ENCODE results near the genes KCNK7, FIBP, TSGA10IP, CST6, PACS1 and CNIH2.

DNA sequence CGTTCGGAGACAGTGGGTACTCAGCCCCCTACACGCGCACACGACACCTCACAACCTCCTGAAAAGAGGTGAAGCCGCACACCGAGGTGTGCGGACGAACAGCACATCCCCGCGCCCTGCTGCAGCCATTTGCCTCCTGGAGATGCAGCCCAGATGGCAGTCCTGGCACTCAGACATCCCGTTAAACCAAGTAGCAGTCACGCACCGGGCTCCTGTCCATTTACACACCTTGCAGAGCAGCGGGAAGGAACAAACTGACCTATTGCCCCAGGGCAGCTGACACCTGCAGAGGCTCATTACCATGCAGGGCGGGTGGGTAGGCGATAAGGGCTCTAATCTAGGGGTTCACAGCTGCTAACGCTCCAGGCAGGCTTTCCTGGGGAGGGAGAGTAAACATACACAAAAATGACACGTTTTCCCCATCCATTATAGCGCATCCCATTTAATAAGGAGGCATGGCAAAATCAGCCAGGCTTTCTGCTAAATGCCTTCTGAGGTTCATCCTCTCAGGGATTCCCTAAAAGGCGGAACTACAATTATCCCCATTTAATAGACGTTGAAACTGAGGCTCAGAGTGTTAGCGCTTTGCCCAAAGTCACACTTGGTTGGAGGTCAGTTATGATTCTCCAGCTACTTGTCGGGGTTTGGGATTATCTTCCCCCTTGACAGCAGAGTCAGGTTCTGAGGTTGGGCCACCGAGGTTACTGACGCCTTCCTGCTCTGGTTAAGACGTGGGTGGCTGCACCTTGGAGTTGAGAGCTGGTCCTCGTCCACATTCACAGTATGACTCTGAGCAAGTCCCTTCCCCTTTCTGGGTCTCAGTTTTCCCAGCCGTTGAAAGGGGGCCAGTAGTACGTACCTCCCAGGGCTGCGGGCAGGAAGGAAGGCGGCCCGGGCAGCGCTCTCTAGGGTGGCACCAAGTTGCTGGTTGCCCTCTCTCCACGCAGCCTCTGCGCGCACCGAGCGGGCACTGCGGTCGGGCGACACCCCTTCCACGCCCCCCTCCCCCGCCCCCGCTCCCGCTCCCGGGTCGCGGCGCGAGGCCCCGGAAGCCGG lies 608 bp upstream of the EHBP1L1 start:
- PRO-cap, 2 experiments, result peak in 2 of 2 experiments; most common minus-strand start position 952 of the sequence (in 2)

- PRO-cap, 2 experiments, result no peak in any of the 2 experiments
Measured at GRCh38 chr11:65588005-65588668, 7.5 kb downstream of the KCNK7 start.

GRCh38 chr11:65595475-65596157 lies at the start of gene KCNK7:
Gene KCNK7 (minus strand): TSS chr11:65595800.
- PRO-cap, 2 experiments, result no peak in any of the 2 experiments

DNA sequence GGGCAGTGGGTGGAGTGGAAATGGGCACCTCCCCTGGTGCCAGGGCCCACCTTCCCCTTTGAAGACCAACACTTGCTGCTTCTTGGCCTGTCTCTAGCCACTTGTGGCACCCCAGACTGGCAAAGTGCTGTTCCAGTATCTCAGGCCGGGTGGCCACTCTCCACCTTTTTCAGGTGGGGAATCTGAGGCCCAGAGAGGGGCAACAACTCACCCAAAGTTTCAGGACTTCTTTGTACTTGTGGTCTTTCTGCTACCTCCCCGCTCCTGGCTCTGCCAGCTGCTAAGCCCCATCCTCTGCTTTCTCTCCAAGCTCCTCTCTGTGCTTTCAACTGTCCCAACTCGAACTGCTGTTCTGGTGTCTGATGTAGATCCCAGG lies 3.4 kb downstream of the MAP3K11 start:
- PRO-cap, 2 experiments, result no peak in any of the 2 experiments

GRCh38 chr11:65652788-65653862 lies 9.6 kb downstream of the RELA start:
- PRO-cap, 2 experiments, result peak in 2 of 2 experiments; most common plus-strand start chr11:65653054 (in 2); most common minus-strand start chr11:65653540 (in 2)

DNA sequence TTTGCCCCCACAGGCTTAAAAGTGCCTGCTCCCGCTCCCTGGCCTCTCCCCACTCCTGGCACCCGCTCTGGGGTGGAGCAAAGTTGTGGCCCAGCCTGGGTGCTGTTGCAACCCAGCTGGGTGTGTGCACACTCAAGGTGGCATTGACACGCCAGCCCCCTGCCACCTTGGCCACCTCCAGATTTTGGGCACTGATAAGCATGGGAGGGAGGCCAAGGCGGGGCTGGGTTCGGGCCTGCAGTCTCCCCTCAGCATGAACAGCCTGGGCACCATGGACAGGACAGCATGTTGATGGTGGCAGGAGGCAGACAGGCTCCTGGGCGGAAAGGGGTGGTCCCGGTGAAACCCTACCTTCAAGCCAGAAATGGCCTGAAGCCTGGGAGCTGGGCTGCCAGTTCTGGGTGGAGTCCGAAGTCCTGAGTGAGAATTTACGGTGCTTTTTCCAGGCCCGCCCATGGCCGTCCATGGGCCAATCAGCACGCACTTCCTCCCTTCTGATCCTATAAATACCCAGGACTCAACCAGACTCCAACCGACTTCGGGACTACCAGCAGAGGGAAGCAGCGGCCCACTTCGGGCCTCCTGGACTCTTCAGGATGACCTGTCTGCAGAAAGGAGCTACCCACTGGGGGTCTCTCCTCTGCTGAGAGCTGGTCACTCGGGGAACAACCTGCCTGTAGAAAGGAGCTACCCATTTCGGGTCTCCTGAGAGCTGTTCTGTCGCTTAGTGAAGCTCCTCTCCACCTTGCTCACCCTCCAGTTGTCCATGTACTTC lies 23.7 kb upstream of the RNASEH2C start:
- PRO-cap, 2 experiments, result peak in 2 of 2 experiments; most common plus-strand start position 531 of the sequence (in 2)

DNA sequence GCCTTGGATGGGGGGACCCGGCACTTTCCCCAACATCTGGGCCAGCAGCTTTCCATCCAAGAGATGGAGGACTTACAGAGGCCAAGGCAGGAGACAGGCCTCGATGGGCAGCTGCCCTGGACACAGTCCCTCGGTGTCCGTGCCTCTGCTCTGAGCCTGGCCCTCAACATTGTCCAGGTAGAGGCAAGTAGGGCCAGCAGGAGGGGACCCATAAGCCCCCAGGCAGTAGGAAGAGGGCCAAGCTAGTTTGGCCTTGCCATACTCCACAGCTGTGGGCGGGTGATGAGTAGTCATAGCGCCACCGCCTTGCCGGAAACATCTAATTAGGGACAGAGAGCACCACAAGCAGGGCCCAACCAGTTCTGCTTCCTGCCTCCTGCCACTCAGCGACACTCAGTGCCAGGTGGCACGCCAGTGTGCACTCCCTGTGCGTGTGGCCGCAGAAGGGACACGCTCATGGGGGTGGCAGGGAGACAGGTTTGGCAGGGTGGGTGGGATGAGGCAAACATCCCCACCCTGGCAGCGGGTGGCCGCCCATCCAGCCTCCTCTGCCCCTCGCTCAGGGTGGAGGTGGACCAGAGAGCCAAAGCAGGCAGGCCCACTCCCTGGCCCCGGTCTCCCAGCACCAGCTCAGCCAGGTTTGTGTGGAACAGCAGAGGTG lies 4.8 kb downstream of the OVOL1 start:
- PRO-cap, 2 experiments, result peak in 2 of 2 experiments; most common plus-strand start position 389 of the sequence (in 2); most common minus-strand start position 267 of the sequence (in 1)

- PRO-cap, 2 experiments, result no peak in any of the 2 experiments
Measured at GRCh38 chr11:65849191-65850020, 8.6 kb downstream of the CFL1 start.

DNA sequence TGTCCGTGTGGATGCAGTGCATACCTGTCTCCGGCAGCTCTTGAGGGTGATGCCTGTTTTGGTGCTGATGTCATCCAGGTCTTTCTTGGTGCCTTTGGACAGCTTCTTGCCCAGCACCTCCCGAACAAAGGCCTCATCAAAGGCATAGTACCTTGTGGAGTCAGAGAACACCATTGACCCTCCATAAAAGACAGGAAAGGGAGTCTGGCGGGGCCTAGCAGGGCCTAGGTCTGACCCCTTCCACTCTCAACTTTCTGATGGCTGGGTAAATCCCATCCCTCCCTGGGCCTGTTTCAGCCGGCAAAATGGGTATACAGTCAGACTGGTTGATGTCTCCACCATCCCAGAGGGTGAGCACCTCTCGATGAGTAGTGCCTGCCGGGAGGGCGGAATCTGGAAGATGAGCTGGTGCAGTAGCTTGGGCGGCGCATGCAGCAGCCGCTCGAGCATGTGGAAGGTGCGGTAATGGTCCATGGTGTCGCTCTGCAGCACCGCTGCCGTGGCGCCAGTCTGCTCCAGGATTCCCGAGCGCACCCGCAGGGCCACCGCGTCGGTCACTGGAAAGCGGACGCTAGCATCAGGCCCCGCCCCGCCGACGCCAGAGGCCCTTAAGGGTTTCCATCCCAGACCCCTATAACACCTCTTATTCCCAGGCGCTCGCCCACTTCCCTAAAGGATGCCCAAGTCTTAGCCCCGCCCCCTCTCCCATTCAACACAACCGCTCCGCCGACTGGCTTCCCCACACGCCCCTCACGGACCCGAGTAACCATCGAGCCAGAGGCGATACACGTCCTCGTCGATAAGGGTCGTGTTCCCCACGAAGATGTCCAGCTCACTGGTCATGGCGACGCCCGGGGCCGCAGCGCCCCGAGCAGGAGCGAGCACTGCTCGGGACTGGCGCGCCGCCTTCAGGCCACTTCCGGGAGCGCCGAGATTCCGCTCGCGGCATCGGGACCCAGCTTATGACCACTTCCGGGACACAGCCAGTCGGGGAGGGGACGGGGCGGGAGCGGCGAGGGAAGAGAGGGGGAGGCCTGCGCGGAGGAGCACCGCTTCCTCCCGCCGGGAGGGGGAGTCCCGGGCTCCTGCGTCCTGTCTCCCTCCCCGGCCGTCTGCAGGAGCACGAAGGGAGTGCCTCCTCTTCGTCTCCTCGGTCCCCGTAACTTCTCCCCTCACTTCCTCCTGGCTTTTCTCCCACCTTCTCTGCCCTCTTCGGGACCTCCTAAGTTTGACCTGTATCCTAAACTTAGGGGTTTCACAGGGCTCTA lies at the start of gene FIBP:
Gene FIBP (minus strand): TSS at position 896 of the 1,268 bp plus-strand sequence.
- PRO-cap, 2 experiments, result peak in 2 of 2 experiments; most common plus-strand start position 1,111 of the sequence (in 2); most common minus-strand start position 896 of the sequence (in 1)

GRCh38 chr11:65903020-65903625 lies 2.9 kb upstream of the FOSL1 start:
- PRO-cap, 2 experiments, result no peak in any of the 2 experiments

GRCh38 chr11:65911607-65912383 lies 7.1 kb downstream of the C11orf68 start:
- PRO-cap, 2 experiments, result no peak in any of the 2 experiments

- PRO-cap, 2 experiments, result no peak in any of the 2 experiments
Measured at GRCh38 chr11:65945270-65946025, at the start of gene TSGA10IP. Gene TSGA10IP (plus strand): TSS chr11:65945480.

DNA sequence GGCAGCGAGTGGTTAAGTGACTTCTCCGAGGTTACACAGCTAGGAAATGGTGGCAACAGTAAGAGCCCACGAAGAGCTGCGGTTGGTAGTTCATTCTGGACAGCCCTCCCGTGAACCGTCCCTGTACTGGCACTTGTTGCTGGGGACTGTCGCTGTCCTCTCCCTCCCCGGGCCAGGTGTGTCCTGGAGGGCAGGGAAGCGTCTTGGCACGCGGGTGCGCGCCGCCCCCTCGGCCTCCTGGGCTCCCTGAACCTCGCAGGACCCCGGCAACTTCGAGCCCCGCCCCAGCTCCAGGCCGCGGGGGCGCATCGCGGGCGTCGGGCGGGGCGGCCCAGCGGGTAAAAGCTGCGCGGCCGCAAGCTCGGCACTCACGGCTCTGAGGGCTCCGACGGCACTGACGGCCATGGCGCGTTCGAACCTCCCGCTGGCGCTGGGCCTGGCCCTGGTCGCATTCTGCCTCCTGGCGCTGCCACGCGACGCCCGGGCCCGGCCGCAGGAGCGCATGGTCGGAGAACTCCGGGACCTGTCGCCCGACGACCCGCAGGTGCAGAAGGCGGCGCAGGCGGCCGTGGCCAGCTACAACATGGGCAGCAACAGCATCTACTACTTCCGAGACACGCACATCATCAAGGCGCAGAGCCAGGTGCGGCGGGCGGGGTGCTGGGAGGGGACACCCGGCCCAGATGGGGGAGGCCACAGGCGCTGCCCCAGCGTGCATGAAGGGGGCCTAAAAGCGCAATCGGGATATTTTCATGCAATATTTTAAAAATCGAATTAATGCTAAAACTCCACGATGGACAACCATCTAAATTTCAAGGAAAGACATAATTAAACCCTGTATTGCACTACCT lies at the start of gene CST6:
Gene CST6 (plus strand): TSS at position 367 of the 851 bp plus-strand sequence.
- PRO-cap, 2 experiments, result peak in 1 of 2 experiments; most common plus-strand start position 367 of the sequence (in 1)

DNA sequence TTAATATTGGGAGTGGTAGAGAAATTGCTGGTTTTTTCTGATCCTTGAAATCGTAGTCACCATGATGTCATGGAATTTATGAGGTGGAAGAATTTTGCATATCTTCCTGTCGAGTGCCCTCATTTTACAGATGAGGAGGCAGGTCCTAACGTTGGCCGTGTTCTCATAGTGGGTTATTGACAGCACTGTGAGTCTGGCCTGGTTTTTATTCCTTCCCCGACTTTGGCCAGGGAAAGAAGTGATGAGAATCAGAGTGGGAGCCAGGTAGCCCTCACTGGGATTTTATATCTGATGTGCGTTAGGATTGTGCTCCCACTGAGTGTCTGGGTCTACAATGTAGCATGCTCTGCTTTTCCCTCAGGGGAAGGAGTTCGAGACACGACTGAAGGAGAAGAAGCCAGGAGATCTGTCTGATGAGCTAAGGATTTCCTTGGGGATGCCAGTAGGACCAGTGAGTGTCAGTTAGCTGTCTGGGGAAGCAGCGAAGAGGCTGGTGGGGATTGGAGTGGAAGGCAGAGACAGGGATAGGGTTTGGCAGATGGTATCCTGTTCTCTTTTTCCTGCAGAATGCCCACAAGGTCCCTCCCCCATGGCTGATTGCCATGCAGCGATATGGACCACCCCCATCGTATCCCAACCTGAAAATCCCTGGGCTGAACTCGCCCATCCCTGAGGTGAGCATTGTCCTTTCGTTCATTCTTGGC lies 8.6 kb upstream of the PACS1 start:
- PRO-cap, 2 experiments, result no peak in any of the 2 experiments

- PRO-cap, 2 experiments, result peak in 2 of 2 experiments; most common plus-strand start chr11:66070299 (in 2); most common minus-strand start chr11:66070006 (in 1)
Measured at GRCh38 chr11:66069958-66070648, at the start of gene PACS1. Gene PACS1 (plus strand): TSS chr11:66070272.

DNA sequence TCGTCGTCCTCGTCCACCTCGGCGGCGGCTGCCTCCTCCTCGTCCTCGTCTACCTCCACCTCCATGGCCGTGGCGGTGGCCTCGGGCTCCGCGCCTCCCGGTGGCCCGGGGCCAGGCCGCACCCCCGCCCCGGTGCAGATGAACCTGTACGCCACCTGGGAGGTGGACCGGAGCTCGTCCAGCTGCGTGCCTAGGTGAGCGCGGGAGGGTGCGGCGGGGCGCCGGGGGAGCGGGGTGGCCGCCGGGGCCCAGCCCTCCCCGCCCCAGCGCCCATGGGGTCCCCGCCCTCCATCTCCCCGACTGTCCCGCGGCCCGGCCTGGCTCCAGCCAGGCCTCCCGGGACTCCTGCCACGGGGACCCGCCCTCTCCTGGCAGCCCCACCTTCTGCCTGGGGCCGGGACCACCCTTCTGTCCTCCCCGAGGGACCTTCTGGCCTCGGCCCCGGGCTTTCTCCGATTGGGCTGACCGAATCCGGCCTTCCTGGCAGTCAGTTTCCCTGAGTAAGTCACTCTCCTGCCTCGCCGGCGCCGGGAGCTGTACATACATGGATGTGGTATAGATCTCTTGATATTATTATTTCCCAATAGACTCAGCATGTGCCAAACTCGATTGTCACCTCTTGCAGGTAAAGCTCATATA lies 696 bp downstream of the PACS1 start:
- PRO-cap, 2 experiments, result no peak in any of the 2 experiments

- PRO-cap, 2 experiments, result no peak in any of the 2 experiments
Measured at GRCh38 chr11:66126589-66127726, 56.9 kb downstream of the PACS1 start.

- PRO-cap, 2 experiments, result no peak in any of the 2 experiments
Measured at GRCh38 chr11:66265215-66266096, 3.0 kb upstream of the RAB1B start.

DNA sequence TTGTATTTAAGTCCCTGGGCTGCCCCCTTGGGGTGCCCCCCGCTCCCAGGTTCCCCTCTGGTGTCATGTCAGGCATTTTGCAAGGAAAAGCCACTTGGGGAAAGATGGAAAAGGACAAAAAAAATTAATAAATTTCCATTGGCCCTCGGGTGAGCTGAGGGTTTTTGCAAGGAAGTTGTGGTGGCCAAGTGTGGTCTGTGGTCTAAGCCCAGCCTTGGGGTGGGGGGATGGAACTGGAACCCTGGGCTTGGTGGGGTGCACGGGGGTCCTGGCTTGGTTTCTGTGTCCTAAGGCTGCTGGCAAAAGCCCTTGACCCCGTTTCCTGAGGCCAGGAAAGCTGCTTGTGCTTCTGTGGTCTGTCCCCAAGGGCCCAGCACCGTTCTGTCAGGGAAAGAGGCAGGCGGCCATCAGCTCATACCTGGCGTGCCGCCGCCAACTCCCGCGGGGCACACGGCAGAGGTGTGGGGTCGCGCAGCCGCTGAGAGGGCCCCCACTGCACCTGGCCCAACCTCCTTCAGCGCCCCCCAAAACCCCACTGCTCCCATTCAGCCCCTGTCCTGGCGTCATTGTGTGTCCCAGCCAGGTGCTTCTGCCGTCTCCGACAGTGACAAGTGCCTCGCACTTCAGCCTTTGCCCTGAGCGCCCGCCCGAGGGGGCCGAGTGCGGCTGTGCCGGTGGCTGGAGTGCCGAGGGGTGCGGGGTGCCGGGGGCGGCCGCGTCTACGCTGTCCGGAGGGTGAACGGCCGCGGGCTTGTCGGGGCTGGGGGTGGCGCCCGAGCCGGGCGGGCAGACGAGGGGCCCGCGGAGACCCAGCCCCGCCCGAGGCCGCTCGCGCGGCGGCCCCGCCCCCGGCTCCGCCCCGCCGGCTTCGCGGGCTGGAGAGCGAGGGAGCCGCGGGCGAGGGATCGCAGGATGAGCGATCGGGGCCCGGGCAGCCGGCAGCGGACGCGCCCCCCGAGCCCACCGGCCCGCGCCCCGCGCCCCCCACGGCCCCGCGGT lies at the start of gene CNIH2:
Gene CNIH2 (plus strand): TSS at position 857 of the 999 bp plus-strand sequence.
- PRO-cap, 2 experiments, result no peak in any of the 2 experiments

DNA sequence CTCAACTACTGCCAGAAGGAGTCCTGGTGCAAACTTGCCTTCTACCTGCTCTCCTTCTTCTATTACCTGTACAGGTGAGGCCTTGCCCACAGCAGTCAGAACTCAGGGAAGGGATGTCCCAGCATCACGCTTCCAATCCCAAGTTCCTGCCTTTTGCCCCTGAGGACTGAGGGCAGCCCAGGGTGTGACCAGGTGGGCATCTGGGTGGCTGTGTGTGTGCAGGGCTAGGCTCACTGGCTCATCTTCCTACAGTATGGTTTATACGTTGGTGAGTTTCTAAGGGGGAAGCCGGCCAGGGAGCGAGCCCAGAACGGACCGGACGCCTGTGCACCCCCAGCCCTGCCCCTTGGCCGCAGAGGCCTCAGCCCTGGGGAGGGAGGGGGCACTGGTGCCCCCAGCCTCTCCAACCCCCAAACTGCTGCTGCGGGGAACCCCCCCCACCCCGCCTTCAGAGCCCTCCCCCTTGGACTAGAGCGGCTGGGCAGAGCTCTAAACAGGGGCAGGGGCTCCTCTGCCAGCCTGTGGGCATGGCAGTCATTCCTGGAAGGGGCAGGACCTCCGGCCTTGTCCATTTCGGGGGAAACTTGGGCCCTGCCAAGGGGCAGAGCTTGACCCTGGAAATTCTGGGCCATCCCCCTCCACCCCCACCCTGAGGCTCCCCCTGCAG lies 5.5 kb downstream of the CNIH2 start:
- PRO-cap, 2 experiments, result no peak in any of the 2 experiments